Placental epithelial cell (primary cell): ENCODE measurements around the genes TFG and ABI3BP.

DNA sequence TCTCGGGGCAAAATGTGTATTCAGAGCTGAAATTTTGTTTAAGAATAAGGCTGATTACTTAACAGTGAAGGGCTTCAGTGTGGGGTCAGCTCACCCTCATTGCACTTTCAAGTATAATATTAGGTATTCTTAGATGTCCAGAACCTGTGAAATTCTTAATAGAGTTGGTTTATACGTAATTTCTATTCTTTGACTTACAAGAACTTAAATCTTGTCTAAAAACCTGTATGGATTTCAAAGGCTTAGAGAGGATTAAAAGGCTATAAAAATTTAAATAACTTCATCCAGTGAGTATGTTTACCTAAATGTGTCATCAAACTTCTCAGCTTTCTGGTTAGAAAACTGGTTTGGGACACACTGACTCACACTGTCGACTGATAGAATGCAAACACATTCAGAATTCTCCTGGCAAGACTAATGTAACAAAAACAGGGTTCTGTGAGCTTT lies 92.3 kb downstream of the CMSS1 start:
- CAGE, long polyA plus RNA: no peak

DNA sequence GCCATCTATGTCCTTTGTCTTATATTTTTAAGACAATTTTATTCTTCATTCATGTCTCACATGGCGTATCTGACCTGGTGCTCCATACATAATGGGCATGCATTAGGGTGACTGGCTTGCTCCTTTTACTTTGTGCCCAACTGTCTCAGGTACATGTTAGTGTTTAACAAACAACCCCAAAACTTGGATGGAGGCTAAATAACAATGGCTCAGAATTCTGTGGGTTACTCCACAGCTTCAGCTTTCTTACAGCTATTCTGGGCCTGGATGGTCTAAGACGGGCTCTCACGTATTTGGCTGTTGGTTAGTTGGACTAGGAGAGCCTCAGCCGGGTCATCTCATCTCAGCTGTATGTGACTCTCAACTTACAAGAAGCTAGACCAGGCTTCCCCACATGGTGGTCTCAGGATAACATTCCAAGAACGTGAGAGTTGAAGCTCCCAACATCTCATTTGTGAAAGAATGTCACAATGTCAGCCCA lies 116.1 kb downstream of the CMSS1 start:
- CAGE, long polyA plus RNA: no peak

DNA sequence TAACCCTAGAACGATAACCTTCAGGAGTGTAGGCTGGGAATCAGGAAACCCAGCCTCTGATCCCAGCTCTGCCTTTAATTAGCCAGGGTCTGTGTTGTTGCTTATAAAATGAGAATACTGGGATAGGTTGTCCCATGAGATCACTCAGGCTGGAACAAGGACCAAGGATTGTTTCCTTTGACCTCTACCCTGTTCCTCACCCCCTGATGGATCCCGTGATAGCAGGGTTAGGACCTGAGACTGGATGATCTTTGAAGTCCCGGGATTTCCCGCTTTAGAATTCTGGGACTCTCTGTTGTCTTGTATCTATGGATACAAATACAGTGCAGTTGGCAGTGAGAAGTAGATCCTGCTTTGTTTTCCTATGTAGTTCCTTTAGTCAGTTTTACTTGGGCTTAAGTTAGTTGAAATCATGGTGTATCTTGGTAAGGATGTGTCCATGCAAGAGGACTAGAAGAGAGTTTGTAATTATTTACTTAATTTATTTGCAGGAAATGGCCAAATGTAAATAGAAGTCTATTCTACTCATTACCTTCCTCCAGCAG lies 117.8 kb downstream of the CMSS1 start:
- CAGE, long polyA plus RNA: no peak

DNA sequence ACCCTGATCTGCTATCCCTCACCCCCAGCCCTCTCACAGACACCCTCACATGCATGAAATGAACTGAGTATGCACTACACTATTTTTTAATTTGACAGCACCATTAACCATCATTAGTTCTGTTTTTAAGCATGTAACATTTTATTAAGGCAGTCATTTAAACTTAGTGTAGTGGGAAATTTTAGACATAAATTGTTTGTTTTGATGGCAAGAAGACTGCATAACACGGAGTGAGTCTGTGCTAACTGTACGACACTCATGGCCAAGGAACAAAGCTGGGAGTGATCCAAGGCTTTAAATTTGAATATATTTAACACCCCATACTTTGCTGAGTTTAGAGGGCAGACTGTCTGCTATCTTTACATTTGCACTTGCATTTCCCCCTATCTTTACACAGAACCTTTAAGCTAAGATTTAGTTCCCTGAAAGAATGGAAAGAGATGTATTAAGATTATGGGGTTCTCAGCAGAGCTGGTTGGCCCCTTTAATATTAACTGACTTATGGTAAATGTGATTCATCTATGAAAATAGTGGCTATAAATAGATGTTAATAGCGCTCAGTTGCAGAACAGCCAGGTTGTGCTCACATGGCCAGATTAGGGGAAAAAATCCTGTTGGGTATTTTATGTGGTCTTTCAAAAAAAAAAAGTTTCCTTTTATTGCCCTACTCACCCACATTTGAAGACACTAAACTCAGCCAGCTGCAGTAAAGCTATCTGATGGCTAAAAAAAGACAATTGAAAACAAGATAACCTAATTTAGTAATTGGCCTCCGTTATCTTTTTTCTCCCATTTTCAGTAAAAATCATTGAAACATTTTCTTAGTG lies 120.7 kb downstream of the CMSS1 start:
- CAGE, long polyA plus RNA: no peak

DNA sequence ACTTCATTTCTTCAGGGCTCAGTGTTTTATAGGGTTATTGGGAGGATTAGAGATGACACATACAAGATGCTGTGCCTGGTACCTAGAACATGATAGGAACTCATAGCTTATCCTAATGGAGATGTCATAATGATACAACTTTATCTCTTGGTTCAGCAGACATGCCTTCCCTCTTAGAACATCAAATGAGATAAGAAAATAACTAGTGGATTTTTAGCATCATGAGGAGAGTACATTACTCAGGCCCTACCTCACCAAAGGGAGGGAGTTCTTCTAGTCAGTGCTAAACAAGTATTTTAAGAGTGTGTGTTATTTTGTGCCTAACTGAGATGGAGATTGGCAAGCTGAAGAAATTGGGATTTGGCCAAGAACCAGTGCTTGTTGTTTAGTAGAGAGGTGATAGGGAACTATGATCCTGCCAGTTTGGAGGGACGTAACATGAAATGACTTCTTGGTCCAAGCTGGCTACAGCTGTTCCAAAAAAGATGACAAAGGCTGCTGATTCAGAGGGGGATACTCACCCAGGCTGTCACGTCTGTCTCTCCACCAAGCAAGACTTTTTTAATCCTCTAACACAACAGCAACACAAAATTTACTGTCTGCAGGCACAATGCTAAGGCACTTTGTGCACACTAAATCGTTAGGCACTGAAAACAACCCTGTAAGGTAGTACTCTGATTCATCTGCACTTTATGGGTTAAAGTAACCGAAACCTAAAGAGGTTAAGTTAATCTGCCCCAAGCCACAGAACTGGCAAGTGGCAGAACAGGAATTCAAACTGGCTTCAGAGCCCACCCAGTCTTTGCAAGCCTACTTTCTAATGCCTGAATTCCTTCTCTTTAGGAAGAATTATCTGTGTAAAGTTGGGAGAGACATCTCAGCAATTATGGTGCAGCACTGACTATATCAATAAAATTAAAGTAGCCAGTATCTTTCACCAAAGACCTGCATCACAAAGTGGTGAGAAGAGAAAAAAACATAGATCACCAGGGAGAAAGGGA lies 126.5 kb downstream of the CMSS1 start:
- CAGE, long polyA plus RNA: no peak

- CAGE, long polyA plus RNA: no peak
Observed at GRCh38 chr3:100045674-100046222, 68.6 kb downstream of the FILIP1L start.

- CAGE, long polyA plus RNA: no peak
Observed at GRCh38 chr3:100073879-100074434, 40.3 kb downstream of the FILIP1L start.

DNA sequence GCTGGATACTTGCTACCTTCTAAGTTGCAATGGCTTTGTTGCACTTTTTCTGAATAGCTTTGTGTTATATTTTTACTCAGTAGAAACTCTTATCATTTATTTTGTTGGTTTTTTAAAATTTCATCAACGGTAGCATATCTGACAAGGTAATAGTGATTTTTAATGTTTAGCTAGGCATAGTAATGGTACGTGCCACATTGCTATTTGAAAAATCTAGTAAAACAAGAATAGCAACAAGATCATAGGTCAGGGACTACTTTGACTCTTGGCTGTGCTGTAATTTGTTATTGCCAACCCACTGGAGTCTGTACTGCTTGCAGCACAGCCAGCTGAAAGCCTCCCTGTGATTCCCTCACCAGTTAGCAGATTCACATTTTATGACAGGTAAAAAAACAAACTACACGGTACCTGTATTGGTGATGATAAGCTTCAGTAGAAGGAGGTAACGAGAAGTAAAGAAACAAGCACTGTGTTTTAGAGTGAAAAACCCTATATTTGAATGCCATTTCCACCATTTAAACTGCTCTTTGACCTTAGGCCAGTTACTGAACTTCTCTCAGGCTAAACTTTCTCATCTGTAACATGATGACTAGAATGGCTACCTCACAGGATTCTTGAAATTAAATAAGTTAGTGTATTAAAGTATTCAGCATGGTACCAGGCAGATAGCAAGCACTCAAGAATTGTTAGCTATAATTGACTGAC lies 16.3 kb downstream of the FILIP1L start:
- CAGE, long polyA plus RNA: no peak

GRCh38 chr3:100163976-100164349 lies 49.7 kb upstream of the FILIP1L start:
- CAGE, long polyA plus RNA: no peak

DNA sequence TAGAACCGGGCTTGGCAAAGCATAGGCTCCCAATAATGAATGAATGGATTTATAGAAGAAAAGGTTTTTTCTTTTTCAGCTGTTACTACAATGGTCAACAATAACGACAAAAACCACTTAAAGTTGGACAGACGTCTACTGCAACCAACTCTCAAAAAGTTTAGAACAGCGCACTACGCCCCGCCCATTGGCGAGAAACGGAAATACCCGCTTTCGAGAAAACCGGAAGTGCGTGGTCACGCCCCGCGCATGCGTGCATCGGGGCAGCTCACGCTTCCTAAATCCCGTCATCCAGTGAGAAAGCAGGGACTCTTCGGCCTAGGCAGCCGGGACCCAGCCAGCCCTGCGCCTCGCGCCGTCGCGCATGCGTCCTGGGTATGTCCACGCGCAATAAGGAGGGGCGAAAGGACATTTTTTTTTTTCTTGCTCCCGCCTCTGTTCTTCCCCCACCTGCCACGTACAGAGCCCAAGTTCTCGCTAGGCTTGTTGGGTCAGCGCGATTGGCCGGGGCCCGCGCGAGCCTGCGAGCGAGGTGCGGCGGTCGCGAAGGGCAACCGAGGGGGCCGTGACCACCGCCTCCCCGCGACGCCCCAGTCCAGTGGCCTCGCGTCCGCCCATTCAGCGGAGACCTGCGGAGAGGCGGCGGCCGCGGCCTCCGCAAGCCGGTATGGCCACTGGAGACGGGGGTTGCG lies at the start of gene TFG:
Gene TFG, plus strand, starts transcription at position 438 of the 692 bp plus-strand sequence.
- CAGE, long polyA plus RNA: no peak

GRCh38 chr3:100993111-100993760 lies at the start of gene ABI3BP:
Gene ABI3BP, minus strand, starts transcription at chr3:100993421.
- CAGE, long polyA plus RNA: no peak

DNA sequence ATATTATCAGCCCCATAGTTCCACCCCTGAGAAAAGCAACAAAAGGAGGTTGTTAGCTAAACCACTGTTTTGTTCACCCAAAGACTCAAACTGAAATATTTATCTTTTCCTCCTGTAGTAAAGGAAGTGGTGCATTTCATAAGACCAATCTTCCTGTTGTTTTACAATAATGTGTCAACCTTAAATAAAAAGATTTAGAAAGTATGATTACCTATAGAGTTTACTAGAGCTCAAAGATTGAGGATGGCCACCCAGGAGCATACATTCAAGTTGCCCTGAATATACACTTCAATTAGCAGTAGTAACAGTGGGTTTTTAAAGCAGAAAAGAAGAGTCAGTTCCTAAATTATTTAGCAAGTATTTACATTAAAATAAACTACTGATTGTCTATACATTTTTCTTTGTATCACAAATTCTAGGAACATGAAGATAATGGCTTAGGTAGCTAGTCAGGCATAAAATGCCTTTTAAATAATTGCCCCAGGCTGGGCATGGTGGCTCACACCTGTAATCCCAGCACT lies 18.5 kb upstream of the TRMT10C start:
- CAGE, long polyA plus RNA: no peak

DNA sequence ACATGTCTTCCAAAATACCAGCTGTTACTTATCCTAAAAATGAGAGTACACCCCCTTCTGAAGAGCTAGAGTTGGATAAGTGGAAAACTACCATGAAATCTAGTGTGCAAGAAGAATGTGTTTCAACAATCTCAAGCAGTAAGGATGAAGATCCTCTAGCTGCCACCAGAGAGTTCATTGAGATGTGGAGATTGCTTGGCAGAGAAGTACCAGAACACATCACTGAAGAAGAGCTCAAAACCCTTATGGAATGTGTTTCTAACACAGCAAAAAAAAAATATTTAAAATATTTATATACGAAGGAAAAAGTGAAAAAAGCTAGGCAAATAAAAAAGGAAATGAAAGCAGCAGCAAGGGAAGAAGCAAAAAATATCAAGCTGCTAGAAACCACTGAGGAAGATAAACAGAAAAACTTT lies 3.2 kb downstream of the TRMT10C start:
- CAGE, long polyA plus RNA: no peak

GRCh38 chr3:101640262-101641209 lies 36.4 kb downstream of the ZBTB11 start:
- CAGE, long polyA plus RNA: no peak

DNA sequence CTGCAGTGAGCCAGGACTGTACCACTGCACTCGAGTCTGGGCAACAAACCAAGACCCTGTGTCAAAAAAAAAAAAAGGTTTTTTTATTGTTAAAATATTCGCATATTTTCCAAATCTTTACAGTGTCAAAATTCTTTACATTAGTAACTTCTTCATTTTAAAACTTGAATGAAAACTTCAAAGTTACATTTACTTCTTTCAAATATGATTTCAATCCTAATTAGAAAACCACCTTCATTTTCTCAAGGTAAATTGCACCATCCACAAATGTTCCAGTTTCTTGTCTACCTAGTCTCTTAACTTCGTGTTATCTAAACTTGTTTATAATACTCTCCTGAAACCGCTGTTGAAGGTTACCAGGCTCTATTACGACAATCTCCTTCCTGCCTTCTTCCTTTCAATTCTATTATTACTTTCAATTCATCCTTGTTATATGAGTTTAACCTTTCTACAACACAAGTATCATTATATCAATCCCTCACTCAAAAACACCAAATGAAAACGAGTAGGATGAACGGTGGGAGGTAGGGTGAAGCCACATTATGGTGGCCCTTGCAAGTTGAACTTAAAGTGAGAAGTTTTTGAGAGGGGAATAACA lies 3.7 kb upstream of the CEP97 start:
- CAGE, long polyA plus RNA: no peak

DNA sequence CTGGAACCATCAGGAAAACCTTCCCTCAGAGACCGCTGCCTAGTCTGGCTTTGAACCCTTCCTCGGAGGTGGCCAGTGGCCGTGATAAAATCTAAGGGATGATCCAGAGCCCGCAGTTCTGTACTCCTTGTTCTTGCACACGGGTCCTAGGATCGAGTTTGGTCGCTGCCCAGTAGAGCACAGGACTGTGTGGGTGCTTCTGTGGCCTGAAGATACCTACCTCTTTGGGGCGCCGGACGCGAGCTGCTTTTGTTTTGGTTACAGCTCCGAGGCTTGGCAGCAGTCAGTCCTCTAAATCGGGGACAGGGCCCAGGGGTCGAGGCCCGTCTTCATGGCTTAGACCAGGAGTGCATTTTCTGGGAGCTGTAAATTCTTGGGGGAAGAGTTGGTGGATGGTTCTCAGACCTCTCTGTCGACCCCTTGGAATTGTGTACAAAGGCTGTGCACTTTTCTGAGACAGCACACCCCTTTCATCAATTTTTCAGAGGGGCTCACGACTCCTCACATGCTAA lies 757 bp downstream of the CEP97 start:
- CAGE, long polyA plus RNA: no peak

DNA sequence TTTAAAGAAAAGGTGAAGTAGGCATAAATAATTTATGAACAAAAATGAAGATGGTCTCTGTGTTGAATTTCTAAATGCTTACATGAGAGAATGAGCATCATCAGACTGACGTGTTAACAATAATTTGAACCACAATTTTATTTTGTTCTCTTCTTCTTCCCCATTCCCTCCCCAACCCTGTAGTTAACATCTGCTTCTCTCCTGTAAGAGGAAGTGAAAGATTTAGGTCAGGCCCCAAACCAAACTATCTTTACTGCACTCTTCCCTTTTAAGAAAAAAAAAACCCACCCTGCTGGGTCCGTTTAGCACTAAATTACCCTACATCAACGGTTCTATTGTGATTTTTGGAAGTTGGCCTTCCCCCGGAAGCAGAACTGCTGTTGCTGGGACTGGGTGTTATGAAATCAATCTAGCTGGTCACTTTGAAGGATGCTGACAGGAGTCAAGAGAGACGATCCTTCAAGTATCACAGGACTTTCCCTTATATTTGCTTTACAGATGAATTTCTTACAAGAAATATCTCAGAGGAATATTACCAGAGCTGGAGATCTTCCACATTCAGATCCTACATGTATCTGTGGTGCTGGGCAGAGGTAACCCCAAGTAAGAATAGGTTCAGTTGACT lies 49.5 kb downstream of the NFKBIZ start:
- CAGE, long polyA plus RNA: no peak

DNA sequence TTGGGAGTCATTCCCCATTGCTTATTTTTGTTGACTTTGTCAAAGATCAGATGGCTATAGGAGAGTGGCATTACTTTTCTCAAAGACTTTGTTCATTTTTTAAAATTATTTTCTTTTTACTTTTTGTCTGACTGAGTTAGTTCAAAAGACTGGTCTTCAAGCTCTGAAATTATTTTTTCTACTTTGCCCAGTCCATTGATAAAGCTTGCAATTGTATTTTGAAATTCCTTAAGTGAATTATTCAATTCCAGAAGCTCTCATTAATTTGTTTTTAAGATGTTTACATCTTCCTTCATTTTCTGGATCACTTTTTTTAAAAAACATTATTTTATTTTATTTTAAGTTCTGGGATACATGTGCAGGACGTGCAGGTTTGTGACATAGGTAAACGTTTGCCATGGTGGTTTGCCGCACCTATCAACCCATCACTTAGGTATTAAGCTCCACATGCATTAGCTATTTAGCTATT lies 793.9 kb upstream of the ALCAM start:
- CAGE, long polyA plus RNA: no peak

DNA sequence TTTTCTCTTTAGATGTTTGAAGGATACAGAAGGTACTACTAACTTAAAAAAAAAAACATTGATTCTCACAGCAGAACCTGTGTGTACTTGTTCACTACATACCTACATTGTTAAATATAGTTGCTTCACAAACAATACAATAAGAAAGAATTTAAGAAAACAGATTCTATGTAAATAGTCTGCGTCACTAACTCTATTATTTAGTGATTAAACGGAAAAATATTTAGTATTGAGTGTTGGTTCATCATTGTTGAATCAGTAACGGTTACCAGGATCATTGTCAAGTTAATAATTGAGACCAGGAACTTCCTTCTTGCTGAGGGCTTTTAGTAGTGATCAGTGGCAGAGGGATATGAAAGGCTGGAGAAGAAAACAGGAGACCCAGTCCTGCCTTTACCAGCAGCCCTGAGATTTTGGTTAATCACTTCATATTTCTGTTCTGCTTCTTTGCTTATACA lies 20.7 kb downstream of the ALCAM start:
- CAGE, long polyA plus RNA: no peak

GRCh38 chr3:105532287-105532808 lies 165.6 kb downstream of the ALCAM start:
- CAGE, long polyA plus RNA: no peak